ENCODE measurements around a stretch of chr21.

DNA sequence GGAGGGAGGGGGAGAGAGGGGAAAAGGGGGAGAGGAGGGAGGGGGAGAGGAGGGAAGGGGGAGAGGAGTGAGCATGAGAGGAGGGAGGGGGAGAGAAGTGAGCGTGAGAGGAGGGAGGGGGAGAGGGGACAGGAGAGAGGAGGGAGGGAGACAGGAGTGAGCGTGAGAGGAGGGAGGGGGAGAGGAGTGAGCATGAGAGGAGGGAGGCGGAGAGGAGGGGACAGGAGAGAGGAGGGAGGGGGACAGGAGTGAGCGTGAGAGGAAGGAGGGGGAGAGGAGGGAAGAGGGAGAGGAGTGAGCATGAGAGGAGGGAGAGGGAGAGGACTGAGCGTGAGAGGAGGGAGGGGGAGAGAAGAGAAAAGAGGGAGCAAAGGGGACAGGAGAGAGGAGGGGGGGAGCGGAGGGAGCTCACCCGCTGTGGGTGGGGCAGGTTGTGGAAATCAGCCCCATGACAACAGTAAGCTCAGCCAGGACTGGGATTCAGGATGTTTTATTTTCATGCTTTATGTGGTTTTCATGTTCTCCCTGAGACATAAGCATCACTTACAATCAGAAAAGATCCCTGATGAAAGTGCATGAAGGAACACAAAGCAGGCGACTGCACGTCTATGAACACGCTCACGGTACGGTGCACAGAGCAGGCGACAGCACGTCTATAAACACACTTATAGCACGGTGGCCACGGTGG lies 3.3 kb upstream of the COL6A1 start:
- PRO-cap: no peak
CAGE:
- cytosol, long polyA plus RNA: no peak
- long polyA plus RNA: no peak
- nucleus, long polyA plus RNA: no peak

- PRO-cap: no peak
CAGE:
- cytosol, long polyA plus RNA: no peak
- long polyA plus RNA: no peak
- nucleus, long polyA plus RNA: no peak
These were observed 7.4 kb downstream of the COL6A1 start for GRCh38 chr21:45988830-45989413.

- PRO-cap: no peak
CAGE:
- cytosol, long polyA plus RNA: no peak
- long polyA plus RNA: no peak
- nucleus, long polyA plus RNA: no peak
These were observed 24.6 kb downstream of the COL6A1 start for GRCh38 chr21:46006174-46006563.

- PRO-cap: no peak
CAGE:
- cytosol, long polyA plus RNA: no peak
- long polyA plus RNA: no peak
- nucleus, long polyA plus RNA: no peak
These were observed 42.1 kb upstream of the COL6A2 start for GRCh38 chr21:46055756-46056272.

- PRO-cap: no peak
CAGE:
- cytosol, long polyA plus RNA: no peak
- long polyA plus RNA: no peak
- nucleus, long polyA plus RNA: no peak
These were observed 17.2 kb downstream of the COL6A2 start for GRCh38 chr21:46115087-46115501.

- PRO-cap: no peak
CAGE:
- cytosol, long polyA plus RNA: no peak
- long polyA plus RNA: no peak
- nucleus, long polyA plus RNA: no peak
These were observed 23.1 kb downstream of the FTCD start for GRCh38 chr21:46132100-46132837.

GRCh38 chr21:46202577-46203243 lies 18.5 kb upstream of the SPATC1L start:
- PRO-cap: no peak
CAGE:
- cytosol, long polyA plus RNA: no peak
- long polyA plus RNA: no peak
- nucleus, long polyA plus RNA: no peak

- PRO-cap: no peak
CAGE:
- cytosol, long polyA plus RNA: no peak
- long polyA plus RNA: no peak
- nucleus, long polyA plus RNA: no peak
These were observed 14.7 kb upstream of the LSS start for GRCh38 chr21:46243131-46243848.

GRCh38 chr21:46347719-46348674 lies 24.0 kb downstream of the PCNT start:
- PRO-cap: no peak
CAGE:
- cytosol, long polyA plus RNA: no peak
- long polyA plus RNA: no peak
- nucleus, long polyA plus RNA: no peak

DNA sequence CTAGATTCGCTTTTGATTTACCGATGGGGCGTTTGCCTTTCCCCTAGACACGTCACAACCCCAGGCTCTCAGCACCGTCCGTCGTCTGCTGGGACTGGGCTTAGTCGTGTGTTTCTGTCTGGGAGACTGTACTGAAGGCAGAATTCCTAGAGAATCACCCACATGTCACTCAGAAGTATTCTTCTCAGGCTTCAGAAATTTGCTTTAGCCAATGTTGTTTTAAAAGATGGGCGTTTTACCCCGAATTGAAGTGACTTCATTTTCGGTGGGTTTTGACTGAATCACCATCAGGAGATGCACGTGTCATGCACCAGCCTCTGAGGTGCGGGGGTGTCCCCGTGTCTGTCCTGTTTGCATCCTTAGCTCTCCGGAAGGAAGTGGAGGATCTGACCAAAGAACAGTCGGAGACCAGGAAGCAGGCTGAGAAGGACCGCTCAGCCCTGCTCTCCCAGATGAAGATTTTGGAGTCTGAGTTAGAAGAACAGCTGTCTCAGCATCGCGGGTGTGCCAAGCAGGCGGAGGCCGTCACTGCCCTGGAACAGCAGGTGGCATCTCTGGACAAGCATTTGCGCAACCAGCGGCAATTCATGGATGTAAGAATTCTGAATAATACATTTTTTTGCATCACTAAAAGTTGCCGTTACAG lies 61.7 kb upstream of the DIP2A start:
- PRO-cap: no peak
CAGE:
- cytosol, long polyA plus RNA: no peak
- long polyA plus RNA: no peak
- nucleus, long polyA plus RNA: no peak

DNA sequence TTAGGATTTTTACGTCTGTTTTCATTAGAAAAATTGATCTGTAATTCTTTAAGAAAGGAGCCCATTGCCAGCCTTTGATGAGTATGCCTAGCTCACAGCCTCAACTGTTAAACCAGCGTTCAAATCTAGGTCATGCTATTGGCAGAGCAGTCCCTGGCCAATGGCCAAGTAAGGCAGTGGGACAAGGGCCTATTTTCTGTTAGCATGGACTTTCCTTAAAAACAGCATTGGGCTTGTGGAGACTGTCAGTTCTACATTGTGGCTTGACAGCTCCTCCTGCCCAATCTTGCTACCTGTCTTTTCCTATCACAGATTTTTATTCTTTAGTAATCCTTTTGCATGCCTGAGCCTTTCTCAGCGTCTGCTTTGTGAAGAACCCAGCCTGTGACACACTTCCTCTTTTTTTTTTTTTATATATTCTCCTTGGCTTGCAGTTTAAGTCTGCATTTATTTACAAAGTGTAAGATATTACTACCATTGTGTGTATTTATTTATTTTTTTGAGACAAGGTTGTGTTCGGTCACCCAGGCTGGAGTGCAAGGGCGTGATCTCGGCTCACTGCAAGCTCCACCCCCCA lies 56.5 kb downstream of the DIP2A start:
- PRO-cap: no peak
CAGE:
- cytosol, long polyA plus RNA: no peak
- long polyA plus RNA: no peak
- nucleus, long polyA plus RNA: no peak

DNA sequence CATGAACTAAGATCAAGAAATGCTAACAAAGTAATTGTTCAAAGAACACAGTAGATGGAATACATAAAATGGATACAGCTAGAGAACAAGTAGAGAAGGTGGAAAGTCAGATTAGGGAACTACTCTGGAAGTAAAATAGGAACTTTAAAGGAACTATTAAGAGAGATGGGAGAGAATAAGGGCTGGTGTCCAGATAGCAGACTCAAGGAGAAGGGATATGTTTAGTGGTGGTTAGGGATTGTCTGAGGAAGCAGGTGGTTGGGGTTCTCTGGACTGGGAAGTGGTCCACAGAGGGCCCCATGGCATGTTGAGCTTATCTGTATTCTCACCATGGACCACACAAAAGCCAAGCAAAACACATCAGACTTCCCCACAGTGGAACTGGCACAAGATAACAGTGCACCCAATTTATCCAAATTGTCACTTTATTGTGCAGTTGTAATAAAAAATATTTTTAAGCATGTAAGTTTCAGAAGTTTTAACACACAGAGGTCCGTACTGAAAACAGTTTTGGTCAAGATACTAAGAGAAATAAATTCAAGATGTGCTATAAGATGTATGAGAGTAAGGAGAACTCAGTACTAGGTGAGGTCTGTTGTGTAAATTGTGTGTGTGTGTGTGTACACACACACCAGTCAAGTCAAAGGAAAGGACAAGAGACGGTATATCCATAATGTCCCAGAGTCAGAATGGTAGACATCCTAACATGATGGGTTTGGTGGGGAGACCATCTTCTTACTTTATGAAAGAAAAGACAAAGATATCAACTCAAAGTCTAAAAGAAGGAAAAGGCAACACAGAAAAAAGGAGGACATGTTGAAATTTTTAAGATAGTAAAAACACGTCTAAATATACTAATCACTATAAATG lies 56.1 kb downstream of the S100B start:
- PRO-cap: no peak
CAGE:
- cytosol, long polyA plus RNA: no peak
- long polyA plus RNA: no peak
- nucleus, long polyA plus RNA: no peak

GRCh38 chr21:46599152-46599558 lies 5.7 kb downstream of the S100B start:
- PRO-cap: no peak
CAGE:
- cytosol, long polyA plus RNA: no peak
- long polyA plus RNA: no peak
- nucleus, long polyA plus RNA: no peak

DNA sequence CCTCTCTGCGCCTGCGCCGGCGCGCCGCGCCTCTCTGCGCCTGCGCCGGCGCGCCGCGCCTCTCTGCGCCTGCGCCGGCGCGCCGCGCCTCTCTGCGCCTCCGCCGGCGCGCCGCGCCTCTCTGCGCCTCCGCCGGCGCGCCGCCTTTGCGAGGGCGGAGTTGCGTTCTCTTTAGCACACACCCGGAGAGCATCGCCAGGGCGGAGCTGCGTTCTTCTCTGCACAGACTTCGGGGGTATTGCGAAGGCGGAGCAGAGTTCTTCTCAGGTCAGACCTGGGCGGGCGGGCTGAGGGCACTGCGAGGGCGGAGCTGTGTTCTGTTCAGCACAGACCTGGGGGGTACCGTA lies 63.7 kb downstream of the PRMT2 start:
- PRO-cap: no peak
CAGE:
- cytosol, long polyA plus RNA: no peak
- long polyA plus RNA: no peak
- nucleus, long polyA plus RNA: no peak

Data from A549 (cell line).